ENCODE measurements around the gene ADGRG1.

DNA sequence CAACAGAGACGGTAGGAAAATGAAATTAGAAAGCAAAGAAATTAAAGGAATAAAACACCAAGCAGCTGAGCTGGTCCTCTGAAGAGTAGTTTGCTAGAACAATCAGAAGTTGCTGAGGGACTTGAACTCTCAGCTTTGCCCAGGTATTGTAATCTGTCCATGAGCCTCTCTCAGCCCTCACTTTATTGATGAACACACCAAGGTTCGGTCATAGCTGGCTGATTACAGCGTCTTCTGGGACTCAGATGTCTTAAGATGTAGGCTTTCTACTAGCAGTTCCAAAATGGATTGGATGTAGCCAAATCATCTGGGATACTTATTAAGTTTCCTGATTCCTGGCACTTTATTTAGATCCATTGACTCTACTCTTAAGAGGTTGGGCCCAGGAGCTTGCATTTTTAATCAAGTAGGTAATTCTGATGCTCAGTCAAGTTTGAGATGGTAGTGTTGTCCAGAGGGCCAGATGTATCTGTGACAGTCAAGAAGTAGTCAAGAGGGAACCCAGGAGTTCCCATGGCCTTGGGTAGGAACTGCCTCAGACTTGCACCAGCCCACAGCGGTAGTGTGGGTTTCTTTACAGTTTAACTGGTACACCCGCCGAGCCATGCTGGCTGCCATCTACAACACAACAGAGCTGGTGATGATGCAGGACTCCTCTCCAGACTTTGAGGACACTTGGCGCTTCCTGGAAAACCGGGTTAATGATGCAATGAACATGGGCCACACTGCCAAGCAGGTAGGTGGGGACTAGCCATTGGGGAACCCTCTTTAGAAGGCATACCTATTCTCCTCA, 3.3 kb upstream of the POLR2C start:
- PRO-cap: no peak

- PRO-cap: no peak
Observed at GRCh38 chr16:57479124-57480069, 6.9 kb downstream of the DOK4 start.

DNA sequence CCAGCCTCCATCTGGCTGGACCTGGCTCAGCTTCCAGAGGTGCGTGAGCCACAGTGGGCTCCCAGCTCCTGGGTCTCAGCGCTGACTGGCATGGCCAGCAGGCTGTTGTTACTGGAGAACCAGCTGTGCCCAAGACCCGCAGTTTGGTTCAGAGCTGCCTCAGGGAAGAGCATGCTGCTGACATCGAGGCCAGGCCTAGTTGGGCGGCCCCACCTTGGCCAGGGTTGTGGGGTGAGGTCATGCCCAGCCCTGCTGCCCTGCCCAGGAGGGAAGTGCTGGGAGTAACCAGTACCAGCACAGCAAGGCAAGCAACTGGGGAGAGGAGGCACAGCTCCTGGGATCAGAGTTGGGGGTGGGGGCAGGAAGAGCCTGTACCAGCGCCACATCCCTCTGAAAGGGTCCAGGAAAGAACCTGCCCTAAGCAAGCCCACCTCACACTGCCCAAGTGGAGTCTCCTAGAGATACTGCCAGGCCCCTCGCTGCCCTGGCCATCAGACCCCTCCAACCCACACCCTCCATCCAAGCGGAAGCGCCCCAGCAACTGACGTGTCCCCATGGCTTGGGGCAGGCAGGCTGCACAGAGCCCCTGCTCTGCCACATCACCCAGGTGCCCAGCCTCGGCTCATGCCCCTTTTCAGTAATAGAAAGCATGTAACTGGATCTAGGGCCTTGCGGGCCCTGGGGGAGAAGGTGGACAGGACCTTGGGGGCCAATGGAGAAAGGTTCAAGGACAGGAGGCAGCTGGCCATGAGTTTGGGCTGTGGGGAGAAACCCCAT, 1.0 kb downstream of the DOK4 start:
- PRO-cap: no peak

- PRO-cap: no peak
Observed at GRCh38 chr16:57601738-57602612, 26.5 kb upstream of the ADGRG1 start.

DNA sequence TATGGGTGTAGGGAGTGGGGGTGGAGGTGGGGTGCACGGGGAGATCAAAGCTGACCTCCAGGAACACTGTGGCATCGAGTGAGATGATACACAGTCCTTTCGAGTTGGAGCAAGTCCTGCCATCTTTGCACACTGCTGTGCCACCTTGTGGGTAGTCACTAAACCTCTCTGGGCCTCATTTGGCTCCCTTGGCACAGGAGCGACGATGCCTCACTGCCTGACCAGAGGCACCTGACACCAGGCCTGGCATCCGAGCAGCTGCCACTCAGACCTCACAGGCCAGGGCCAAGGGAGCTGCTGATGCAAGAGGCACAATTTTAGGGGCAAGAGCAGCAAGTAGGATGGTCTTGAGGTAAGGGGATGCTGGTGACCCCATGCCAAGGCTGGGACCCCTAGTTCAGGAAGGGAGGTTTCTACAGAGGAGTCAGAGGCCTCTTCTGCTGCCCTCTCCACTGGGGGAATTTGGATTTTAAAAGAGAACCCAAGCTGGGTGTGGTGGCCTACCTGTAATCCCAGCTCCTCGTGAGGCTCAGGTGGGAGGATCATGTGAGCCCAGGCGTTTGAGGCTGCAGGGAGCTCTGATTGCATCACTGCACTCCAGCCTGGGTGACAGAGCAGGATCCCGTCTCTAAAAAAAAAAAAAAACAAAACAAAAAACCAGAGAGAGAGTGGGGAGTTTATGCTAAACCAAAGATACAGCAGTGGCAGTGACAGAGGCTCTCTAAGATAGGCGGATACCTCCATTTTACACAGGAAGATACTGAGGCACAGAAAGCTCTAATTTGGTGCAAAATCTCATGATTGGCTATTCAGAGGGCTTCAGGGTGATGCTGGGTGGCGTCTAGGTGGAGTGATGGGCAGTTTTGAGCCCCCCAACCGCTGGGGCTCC, 6.7 kb upstream of the ADGRG1 start:
- PRO-cap: no peak

DNA sequence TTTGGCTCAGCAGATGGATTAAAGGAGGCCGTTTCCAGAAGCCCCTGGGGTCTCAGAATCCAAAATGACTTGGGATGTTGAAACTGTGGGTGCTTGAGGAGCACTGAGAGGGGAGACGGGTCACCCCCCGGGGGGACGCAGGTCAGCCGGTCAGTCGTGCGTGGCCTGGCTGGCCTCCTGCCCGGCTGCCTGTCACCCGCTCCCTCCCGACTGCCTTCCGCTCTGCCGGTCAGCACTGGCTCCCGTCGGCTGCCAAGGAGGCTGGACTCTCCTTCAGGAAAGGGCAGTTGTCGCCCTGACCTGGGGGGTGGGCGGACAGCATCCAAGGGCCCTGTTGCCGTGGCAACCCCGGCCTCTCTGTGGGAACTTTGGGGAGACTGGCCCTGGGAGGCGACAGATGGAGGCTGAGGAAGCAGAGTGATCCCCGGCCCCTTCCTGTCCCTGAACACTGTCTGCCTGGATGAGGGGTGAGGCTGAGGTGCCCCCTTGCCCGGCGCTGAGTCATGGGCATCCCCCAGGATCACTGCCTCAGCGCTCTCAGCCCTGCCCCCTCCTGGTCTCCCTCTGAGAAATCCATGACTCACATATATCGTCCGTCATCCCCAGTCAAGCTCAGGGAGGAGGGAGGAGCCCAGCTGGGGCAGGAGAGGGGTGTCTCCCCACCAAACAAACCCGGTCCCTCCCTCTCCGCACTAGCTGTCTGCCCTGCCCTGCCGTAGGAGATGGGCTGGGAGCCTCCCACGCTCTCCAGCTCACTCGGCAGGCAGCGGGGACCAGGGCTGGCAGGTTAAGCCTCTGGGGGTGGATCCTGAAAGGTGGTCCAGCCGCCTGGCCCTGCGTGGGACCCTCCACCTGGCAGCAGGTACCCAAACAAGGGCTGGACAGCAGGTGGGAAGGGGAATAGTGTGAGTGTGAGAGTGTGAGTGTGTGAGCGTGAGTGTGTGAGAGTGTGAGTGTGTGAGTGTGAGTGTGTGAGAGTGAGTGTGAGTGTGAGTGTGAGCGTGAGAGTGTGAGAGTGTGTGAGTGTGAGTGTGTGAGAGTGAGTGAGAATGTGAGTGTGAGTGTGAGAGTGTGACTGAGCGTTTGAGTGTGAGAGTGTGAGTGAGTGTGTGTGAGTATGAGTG, at the start of gene ADGRG1:
Gene ADGRG1, plus strand, starts transcription at position 690 of the 1,124 bp plus-strand sequence.
- PRO-cap: unidirectional peak, plus-strand start at position 755 of the sequence

GRCh38 chr16:57653856-57654637, 14.1 kb upstream of the ADGRG3 start:
- PRO-cap: no peak

DNA sequence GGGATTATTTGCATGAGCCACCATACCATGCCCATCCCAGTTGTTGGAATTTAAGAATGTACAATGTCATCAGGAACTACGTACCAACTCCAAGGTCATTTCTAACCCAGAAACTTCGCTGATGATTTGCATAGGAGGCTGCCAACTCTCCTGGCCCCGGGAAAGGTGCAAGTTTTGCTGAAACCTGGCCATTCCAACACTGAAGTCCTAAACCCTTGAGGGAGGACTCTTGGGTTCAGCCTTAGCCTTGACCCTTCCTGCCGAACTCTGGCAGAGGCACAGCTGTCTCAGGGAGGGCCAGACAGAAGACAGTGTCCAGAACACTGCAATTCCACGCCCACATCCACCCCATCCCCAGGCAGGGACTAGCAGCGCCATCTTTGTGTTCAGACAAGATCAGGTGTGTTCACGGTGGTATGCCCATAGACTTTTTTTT, 3.0 kb upstream of the KIFC3 start:
- PRO-cap: no peak

GRCh38 chr16:57826015-57827093, 24.1 kb upstream of the KIFC3 start:
- PRO-cap: no peak

DNA sequence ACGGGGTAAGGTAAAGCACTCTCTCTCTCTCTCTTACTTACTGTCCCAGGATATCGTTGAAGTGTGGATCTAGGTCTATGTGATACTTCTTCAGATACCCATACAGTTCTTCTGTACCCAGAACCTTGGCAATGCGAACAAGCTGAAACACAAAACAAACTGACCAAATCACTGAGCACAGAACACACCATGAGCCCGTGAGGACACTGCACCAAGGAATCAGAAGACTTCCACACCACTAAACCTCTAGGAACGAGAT, 31.4 kb downstream of the CSNK2A2 start:
- PRO-cap: no peak

DNA sequence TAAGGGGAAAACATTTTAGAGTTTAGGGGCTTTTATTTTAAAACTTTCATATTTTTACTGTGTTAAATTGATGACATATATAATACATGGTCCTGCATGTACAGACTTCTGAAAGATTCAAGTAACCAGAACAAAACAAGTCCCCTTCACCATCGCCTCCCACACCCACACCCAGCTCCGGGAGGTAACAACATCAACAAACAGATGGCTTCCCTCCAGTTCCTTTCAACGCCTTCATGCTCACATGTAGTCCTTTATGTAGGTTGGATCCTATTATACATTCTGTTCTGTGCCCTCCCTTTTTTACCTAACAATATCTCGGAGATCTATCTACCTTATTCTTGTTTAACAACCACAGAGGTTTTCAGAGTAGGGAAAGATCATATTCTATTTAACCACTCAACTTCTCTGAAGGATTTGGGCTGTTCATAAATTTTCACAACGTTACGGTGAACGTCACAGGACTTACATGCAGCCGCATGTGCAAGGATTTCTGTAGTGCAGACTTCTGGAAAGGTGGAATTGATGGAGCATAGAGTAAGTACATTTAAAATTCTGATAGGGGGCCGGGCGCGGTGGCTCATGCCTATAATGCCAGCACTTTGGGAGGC, 30.6 kb downstream of the GINS3 start:
- PRO-cap: no peak

- PRO-cap: no peak
Observed at GRCh38 chr16:58465462-58465657, 34.6 kb upstream of the NDRG4 start.

GRCh38 chr16:58487655-58488137, 12.2 kb upstream of the NDRG4 start:
- PRO-cap: no peak

GRCh38 chr16:58516406-58516785, 1.1 kb downstream of the SETD6 start:
- PRO-cap: no peak

GRCh38 chr16:58519214-58520392, 4.3 kb downstream of the SETD6 start:
- PRO-cap: no peak

DNA sequence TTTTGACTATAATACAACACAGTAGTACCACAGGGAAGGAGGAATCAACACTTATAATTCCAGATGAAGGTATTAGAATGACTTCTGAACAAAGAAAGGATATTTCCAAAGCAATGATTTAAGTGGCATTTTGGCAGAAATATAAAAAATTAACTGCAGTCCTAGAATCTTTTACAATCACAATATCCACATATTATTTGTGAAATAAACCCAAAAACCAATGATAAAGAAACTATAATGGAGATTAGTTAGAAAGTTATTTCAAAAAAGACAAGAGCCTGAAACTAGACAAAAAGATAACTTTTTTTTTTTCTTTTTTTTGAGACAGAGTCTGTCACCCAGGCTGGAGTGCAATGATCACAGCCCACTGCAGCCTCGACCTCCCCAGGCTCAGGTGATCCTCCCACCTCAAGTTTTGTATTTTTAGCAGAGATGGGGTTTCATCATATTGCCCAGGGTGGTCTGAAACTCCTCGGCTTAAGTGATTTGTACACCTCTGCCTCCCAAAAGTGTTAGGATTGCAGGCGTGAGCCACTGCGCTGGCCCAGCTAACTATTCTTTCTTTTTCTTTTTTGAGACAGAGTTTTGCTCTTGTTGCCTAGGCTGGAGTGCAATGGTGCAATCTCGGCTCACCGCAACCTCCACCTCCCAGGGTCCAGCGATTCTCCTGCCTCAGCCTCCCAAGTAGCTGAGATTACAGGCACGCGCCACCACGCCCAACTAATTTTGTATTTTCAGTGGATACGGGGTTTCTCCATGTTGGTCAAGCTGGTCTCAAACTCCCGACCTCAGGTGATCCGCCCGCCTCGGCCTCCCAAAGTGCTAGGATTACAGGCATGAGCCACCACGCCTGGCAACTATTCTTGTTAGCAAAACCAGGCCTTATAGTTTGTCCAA, 8.7 kb downstream of the CNOT1 start:
- PRO-cap: no peak

DNA sequence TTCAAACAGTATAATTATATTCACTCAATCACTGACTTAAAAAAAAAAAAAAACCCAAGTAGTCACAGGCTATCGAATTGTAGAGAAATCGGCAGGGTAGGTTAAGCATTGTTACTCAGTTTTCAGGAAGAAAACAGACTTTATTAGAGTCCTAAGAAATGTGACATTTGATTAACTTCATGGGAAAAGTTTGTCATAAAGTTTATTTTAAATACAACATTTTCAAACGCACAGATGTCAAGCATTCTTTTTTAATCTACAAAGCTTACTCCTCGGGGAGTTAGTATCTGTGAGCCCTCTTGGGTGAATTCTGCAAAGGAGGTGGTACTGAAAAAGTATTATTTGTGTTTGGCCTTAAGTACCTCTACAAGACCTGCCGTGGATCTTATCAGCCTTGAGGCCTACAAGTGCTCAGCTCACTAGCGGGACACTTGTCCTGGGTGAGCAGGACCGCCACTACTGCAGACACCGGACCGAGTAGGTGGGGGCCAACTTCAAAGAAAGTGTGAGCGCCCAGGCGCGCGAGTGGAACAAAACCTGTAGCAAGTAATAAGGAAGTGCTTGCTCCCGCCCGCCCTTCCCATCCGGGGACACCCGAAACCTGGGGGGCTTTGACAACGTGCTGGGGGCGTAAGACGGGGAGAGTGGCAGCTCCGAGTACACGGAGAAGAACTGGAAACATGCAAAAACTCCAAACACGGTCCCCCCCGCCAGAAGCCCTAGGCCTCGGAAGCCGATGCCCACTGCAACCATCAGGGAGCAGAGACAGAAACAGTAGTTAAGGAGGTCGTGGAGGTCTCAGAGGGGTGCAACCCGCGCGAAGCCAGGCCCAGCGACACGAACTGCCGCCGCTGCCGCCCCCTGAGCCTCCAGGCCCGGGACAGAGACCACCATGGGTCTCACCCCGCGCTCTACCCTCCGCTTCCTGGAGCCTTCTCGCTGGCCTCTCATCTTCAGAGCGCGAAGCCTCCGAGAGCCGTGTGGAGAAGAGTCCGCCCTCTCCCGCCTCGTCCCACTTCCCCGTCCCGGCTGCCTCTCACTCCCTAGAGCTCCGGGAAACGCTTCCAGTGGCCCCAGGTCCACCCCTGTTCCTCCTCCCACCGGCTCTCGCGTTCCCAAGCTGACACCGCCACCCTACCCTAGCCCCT, 690 bp downstream of the CNOT1 start:
- PRO-cap: unidirectional peak, minus-strand start at position 1,031 of the sequence

- PRO-cap: no peak
Observed at GRCh38 chr16:58792086-58792651, 58.1 kb upstream of the GOT2 start.

DNA sequence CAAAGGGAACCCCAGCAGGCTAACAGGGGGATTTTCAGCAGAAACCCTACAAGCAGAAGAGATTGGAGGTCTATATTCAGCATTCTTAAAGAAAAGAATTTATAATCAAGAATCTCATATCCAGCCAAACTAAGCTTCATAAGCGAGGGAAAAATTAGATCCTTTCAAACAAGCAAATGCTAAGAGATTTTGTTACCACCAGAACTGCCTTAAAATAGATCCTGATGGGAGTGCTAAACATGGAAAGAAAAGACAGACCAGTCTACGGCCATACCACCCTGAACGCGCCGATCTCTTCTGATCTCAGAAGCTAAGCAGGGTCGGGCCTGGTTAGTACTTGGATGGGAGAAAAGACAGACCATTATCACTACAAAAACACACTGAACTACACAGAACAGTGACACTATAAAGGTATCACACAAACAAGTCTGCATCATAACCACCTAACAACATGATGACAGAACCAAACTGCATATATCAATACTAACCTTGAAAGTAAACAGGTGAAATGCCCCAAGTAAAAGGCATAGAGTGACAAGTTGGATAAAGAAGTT, 997.1 kb upstream of the GOT2 start:
- PRO-cap: no peak

DNA sequence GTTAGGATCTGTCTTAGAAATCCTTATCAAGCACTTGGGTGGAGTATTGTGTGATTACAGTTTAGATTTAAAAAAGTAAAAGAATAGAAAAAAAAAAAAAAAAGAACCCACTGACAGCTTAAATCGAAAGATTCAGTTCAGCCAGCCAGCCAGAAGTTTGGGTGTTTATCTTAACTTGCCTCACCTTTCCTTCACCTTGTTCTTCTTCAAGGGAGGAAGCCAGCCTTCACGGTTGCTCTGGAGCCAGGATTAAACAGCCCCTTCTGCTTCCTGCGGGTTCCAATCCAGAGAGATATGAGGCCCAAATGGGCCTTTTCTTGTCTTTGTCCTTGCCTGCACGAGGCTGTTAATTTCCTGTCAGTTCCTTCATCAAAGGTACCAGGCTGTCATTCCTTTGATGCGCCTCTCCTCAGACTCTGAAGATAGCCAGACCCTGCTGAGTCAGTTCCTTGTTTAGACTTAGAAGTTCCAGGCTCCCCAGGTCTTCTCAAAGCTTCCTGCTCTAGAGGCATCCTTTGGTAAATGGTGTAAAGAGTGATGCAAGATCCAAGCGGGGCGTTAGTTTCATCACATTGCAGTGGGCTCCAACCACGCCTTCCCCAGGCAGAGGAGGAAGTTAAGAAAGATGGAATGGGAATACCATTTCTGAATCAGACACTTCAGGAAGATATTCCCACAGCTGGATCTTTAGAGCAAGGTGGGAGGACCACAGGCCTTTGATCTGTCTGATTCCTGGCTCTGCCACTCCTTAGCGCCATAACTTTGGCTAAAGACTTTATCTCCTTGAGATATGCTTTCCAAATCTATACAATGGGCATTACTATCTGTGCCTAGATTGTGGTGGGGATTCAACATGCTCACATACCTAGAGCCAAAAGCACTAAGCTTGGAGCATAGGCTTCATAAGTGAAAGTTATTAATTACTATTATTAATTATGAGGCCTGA, 4.0 kb upstream of the CDH11 start:
- PRO-cap: no peak